Vermiform appendix (tissue), 1 donor: ENCODE measurements around a stretch of chr3.

DNA sequence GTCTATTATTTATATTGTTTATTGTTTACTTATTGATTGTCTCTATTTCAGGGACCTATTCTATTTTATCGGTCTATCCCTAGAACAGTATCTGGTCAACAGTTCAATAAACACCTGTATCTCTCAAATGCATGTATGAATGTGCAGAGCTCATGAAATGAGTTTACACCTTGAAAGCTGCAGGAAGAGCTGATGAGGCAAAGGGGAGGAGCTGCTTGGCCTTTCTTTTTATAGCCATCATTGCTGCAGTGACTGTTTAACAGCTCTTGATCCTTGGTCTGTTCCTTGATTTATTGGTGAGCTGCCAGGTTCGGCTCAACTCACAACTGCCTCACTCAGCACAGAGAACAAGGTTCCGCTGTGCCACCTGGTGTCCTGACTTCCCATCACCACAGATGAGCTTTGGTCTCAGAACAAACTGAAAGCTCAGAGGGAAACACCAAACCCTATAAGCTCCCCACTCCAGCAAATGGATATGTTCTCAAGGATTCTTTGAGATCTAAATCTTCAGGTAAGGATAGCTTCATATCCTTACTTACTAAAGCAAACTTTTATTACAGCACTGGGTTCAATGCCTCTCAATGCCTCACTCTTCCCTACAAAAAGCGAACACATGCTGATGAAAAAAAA lies 626.1 kb downstream of the MAGI1 start:
- PRO-cap, result no peak

DNA sequence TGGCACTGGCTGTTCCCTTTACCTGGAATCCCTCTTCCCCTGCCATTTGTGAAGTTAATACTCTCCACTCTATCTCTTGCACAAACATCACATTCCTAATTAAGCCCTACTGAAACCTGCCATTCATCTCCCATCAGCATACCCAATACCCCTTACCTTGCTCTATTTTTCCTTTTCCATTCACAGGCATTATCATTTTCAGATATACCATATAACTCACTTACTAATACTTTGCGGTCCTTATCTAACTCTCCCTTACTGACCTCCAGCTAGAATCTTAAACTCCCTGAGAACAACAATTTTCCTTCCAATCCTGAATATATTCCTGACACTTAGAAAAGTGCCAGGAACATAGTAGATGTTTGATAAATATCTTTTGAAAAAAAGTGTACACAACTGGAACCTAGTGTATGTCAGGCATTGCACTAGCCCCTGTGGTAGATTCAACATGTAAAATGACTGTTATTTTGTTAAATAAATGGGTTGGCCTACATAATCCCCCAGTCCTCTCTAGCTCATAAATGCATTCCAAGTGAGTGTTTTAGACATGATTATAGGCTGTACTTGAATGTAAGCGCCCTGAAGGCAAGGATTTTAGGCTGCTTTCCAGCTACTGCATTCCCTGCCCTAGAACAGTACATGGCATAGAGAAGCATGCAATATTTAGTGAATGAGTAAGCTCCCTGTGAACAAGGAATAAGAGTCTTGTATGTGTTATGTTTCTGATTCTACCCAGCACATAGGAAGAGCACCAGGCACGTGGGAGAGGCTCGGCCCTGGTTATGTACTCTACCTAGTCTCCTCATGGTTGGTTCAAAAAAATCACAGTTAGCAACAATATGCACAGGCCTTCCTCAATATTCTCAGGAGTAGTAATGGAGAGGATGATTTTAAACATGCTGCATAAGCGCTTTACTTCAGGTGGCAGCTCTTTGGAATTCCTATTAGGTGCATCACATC lies 456.9 kb downstream of the MAGI1 start:
- PRO-cap, result no peak

- PRO-cap, result no peak
Measured at GRCh38 chr3:65810969-65811668, 227.6 kb downstream of the MAGI1 start.

DNA sequence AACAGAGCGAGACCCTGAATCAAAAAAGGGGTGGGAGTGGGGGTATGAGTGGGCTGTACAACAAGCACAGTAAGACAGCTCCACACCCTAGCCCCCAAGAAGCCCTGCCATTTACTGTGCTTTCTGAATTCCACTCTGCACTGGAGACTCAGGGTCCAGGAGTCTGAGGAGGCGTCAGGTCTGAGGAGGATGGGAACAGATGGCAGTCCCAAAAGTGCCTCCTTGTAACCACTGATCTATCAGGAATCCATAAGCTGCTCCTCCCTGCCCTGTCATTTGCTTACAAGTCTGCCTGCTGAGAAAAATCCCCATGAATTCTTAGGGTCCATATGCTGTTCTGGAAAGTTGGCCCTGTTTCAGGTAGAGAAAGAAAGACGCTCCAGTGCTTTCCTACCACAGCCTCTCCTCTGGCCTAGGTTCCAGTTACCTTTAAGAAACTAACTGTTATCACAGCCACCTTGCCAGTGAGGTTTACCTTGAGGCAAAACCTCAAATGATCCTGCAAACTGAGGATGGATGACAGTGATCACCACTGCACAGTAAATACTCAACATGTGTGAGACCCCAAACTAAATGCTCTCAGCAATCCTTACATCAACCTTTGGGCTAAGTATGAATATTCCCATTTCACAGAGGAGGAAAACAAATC lies 170.9 kb downstream of the MAGI1 start:
- PRO-cap, result no peak

DNA sequence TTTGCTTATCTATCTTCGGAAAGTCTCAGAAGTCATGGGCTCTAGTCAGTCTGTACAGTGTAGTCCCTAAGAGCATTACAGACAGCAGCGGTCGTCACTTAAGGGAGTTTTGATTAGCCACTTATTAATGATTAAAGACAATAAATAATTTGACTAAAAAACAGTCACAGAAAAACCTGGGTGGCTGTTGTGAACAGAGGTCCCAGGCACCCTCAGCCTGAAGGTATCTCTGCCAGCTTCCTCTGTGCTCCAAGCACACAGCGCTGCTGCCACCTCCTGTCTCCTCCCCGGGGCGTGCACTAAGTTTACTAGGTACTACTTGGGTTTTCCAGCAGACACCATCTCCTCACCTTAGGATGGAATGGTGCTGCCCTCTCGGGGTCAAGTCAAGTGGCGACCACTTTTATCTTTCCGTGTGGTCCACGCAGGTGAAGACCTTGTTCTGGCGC lies 128.2 kb downstream of the LRIG1 start:
- PRO-cap, result no peak

- PRO-cap, result no peak
Measured at GRCh38 chr3:66456638-66456947, 44.2 kb downstream of the LRIG1 start.

GRCh38 chr3:66461930-66462815 lies 38.6 kb downstream of the LRIG1 start:
- PRO-cap, result no peak

DNA sequence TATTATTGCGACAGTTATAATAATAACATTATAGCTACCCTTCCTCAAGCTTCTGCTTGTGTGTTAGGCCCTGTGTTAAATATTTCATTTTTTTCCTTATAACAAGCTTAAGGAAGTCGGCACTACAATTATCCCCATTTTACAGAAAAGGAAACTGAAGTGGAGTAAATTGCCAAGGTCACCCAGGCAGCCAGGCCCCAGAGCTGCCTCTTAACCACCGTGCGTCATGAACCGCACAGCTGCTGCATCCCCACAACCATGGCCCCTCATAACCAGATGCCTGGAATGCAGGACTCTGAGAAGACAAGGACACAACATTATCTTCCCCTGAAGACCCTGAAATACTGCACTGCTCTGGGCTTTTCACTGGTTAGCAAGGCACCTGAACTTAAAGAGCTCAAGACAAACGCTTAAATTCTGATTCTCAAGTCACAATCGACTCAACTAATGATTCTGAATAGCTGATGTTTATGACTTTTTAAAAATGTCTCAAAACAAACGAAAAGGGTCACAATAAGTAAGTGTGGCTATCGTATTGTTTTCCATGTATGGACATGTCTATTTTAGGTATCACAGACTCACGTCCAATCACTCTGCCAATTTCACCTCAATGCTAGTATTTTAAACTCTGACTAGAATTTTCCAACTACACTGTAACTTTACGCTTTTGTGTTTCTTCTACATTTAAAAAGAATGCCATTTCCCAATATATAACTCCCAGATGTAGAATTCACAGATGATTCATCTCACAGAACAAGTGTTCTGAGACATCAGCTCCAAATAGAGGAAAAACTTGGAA lies 14.5 kb downstream of the LRIG1 start:
- PRO-cap, result no peak

DNA sequence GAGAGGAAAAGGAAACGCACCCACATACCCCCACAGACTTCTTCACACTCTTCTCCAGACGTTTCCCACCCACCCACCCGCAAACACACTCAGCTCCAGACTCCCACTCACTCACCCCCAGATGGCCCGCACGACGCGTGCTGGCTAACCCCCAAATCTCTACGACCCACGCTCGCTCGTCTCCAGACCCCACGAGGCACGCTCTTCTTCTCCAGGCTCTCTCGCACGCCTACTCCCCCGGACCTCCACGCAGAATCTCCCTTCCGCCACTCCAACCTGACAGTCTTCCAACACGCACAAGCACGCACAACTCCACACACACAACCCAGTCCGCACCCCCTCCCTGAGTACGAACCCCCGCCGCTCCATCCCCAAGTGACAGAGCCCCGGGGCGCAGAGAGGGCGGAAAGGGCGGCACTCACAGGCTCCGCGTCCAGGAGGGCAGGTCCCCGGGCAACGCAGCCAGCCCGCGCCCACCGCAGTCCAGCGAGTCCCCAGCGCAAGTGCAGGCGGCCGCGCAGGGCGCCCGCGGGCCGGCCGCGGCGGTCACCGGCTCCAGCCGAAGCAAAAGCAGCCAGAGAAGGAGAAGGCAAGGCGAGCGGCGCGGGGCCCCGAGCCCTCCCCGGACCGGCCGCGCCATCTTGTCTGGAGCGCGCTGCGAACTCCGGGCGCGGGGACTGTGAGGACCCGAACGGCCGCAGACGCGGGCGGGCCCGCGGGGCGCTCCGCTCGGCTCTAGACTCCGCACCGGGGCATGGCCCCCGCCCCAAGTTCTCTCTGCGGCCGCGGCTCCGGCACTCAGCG lies 852 bp downstream of the LRIG1 start:
- PRO-cap, result bidirectional peak, plus-strand start at position 481 of the sequence, minus-strand start at position 46 of the sequence

- PRO-cap, result no peak
Measured at GRCh38 chr3:67378945-67379859, 275.2 kb downstream of the SUCLG2 start.

- PRO-cap, result no peak
Measured at GRCh38 chr3:67424648-67425413, 229.6 kb downstream of the SUCLG2 start.

GRCh38 chr3:67646676-67647297 lies 7.6 kb downstream of the SUCLG2 start:
- PRO-cap, result no peak

DNA sequence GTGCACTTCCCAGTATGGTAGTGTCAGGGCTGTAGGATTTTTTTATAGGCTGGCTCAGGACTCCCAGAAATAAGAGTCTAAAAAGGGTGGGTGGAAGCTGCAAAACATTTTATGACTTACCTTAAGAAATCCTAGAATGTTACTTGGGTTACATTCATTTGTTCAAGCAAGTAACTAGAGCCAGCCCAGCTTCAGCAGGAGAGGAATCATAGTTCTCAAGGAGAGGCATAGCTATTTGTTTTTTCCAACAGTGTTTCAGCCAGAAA lies 417.3 kb downstream of the TAFA4 start:
- PRO-cap, result unidirectional peak, plus-strand start at position 174 of the sequence

DNA sequence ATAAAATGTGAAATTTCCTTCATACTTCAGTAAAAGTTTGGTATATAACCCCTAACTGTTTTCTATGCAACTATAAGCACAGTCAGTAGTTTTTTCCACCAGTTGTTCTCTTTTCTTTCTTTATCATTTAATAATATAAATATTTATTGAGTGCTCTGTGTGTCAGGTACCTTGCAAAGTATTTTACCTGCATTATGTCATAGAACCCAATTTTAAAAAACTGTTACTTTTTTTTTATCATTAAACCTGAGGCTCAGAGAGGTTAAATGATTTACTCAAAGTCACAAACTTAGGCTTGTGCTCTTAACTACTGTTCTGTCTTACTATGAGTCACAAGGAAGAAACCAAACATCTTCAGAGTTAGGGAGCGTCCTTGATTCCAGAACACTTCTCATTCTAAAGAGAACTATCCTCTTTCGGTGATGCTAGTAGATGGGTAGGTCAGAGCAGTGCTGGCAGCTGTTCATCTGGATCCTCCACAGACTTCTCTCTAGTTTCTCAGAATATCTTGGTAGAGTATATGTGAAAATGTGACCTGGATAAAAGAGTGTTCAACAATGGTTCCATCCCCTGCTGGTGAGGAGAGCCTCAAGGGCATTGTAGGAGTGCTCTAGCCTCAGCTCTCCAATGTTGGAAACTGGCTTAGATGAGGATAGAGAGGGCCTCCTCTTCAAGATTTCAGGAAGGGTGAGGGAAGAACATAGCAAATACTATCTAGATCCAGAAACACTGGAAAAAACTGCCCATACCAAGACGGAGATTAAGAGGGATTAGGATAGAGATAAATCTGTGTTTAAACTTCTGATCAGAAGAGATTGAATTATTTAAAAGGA lies 3.3 kb downstream of the ARL6IP5 start:
- PRO-cap, result unidirectional peak, plus-strand start at position 428 of the sequence

DNA sequence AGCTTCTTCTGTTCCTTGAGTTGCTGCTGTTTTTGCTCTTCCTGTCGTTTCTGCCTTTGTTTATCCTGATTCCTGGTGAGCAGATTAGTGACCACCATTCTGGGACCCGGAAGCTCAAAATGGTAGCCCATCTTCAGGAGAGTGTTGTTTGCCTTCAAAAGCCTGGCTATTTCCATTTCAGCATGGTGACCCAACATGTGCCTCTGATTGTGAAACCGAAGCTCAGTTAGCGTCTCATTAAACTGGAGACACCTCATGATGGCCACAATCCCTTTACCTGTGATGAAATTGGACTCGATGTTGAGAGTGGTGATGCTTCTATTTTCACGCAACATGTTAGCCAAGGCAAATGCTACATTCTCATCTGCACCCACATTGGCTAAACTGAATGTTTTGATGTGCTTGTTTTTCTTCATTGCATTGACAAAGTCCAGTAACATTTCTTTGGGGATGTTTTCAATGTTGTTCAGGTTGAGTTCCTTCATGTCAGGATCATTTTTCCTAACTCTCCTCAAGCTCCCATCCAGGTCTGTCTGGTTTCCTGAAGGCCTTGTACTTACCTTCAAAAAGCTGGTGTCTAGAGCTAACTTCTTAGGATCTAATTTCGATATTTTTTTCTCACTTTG lies 3.2 kb downstream of the LMOD3 start:
- PRO-cap, result no peak

DNA sequence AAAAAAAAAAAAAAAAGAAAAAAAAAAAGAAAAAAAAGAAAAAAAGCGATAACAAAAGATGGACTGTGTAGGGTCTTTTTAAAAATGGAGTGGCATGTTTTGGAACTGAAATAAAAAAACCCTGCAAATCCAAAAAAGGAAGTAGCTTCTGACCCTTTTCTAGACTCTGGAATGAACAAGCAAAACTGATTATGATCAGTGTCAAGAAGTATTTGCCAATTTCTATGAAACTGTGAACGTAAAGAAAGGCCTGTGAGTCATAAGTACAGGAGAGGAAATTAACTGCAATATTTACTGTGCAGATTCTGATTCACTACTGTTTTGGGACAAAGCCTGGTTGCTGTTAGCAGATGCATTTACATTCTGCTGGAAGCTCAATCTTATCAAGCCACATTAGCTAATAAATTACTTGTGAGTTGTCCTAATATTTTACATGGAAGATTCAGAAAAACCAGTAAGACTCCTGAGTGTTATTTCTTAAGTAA lies 90.0 kb upstream of the LMOD3 start:
- PRO-cap, result unidirectional peak, plus-strand start at position 319 of the sequence

- PRO-cap, result no peak
Measured at GRCh38 chr3:69762439-69762969, 23.2 kb downstream of the MITF start.

DNA sequence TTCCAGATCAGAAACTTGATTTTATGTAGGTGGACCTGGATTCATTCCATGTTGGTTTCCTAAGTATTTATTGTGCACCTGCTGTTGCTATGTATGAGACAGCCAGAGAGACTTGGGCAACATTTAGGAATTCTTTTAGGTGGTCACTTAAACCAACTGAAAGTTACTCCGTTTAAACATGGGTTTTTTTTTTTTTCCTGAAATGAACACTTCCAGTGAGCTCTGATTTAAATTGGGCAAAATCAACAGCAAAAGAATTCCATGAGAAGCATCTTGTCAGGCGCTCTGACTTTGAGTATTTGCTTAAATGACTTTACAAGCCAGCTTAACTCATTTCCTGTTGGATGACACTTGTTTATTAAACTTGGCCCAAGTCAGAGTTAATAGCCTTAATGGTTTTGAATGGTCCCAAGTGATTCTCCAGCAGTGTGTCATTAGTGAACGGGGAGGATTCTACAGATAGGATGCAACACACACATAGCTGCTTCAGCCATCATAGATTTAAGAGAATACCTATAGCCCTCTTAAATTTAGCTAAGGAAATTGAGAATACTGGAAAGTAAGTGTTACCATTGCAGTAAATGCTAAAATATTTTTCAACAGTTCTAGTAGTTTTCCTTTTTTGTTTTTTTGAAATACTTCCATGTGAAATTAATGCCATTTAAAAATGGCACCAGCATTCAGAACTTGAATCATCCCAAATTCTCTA lies 32.0 kb downstream of the MITF start:
- PRO-cap, result no peak

GRCh38 chr3:69865783-69866533 lies 126.7 kb downstream of the MITF start:
- PRO-cap, result no peak

GRCh38 chr3:71006006-71006205 lies 577.6 kb downstream of the FOXP1 start:
- PRO-cap, result no peak